ENCODE measurements around a stretch of chr1.

GRCh38 chr1:225693961-225694651, 41.2 kb upstream of the ENAH start:
- PRO-cap, 2 experiments, result peak in 1 of 2 experiments; most common plus-strand start chr1:225694409 (in 1); most common minus-strand start chr1:225694260 (in 1)
- RAMPAGE, long total RNA, 5 experiments, result no peak in any of the 5 experiments

DNA sequence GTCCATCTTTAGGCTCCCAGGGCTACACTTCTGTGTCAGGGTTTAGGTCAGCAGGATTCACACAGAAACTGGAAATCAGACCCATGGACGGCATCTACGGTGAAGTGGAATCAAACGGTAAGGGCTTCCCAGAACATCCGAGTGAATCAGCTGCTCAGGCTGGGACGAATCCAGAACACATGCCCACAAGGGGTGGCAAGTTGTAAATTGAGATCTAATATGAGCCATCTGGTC, 10.8 kb upstream of the SRP9 start:
- PRO-cap, 2 experiments, result no peak in any of the 2 experiments
- RAMPAGE, long total RNA, 5 experiments, result no peak in any of the 5 experiments

GRCh38 chr1:225777974-225778761, 542 bp downstream of the SRP9 start:
- PRO-cap, 2 experiments, result peak in 2 of 2 experiments; most common minus-strand start chr1:225778269 (in 2)
- RAMPAGE, long total RNA, 5 experiments, result no peak in any of the 5 experiments

DNA sequence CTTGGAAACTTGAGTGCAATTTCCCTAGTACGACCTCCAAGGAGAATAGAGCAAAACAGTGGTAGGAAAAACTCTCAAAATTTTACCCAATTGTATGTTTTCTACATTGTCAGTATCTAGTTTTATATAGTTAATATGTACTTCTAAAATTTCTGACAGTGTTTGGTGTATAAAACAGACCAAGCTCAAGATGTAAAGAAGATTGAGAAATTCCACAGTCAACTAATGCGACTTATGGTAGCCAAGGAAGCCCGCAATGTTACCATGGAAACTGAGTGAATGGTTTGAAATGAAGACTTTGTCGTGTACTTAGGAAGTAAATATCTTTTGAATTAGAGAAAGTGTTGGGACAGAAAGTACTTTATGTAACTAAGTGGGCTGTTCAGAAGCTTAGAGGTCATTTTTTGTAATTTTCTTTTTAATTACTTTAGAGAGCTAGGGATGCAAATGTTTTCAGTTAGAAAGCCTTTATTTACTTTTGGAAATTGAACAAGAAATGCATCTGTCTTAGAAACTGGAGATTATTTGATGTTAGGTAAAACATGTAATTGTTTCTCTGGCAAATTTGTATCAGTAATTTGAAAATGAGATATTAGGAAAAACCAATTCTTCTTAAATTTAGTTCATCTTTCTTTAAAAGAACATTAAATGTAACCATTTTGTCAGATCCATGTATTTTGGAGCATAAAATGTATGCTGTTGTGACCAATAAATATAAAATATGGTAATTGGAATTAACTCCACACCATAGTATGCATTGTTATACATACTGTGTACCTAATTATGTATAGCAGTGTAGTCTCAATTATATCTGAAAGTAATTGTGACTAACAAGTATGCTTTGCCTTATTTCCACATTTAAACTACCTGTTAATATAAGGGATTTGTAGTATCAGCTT, 11.7 kb downstream of the SRP9 start:
- PRO-cap, 2 experiments, result no peak in any of the 2 experiments
- RAMPAGE, long total RNA, 5 experiments, result no peak in any of the 5 experiments

DNA sequence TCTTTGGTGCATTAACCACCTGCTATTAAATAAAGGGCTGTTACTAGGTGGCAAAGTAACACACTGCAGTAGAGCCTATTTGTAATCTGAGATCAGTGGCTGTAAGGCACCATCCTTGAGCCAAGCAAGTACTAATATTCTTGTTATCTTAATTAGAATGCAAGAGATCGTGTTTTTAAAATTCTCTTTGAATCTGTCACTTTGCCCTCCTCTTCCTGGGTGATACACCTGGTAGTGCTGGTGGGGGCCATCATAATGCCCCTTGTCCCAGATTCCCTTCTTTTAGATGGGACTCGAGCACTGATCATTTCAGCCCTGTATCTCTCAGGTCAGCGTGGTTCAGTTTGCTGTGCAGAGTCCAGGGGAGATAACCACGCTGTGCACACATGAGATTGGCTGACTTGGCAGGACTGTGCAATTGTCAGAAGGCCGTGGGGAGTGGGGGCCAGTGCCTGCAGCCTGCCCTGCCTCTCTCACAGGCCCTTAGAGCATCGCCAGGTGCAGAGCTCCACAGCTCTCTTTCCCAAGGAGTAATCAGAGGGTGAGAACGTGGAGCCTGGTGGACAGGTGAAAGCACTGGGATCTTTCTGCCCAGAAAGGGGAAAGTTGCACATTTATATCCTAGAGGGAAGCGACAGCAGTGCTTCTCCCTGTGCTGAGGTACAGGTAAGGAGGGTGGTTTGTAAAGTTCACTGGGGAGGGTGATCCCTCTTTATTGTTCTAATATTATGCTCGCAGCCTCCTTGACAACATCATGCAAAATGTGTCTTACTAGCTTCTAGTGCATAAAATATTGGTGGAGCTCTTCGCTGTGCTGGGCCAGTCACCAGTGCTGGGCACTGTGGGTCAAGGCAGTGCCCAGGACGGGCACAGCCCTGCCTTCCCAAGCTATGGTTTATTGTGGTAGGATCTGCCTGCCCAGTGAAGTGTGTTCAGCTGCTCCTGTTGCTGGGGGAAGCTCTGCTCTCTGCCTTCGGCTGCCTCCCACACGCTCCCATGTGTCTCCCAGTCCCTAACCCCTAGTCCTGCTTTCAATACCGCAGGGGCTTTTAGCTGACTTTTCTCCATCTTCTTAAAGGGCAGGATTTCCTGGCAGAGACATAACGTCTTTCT, 15.3 kb downstream of the EPHX1 start:
- PRO-cap, 2 experiments, result no peak in any of the 2 experiments
- RAMPAGE, long total RNA, 5 experiments, result no peak in any of the 5 experiments

DNA sequence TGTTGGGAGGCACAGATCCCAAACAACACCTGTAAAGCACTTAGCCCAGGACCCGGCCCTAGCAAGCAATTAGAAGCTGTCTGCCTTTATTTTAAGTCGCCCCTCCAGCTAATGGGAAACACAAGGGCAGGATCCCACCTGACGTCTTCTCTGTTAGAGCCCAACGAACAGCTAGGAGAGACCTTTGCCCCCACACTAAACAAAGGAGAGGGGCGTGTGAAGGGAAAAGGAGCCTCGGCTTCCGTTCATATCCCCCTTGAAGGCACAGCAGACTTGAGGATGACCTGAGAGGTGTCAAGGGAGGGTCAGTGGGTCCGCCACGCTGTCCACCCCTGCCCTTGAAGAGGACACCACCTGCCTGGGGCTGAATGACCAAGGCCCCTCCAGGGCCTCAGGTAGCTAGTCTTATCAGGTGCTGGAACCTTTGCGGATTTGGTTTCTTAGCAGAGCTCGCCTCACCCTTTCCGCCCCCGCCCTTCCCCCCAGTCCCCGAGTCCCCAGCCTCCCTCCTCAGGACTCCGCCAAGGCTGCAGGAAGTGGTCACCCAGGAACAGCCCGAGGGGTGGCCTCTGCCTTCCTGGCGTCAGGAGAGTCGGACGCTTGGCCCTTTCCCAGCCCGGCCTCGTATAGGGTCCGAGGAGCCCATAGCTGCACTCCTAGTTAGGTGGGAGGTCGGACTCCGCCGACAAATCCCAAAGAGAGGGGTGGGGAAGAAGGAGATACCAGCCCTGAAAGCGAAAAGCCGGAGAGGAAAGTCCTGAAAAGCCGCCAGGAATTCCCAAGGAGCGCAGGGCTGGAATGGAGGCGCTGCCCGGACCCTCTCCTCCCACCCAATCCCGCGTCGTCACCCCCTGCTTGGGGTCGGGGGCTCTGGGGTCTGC, 615 bp downstream of the TMEM63A start:
- PRO-cap, 2 experiments, result peak in 1 of 2 experiments; most common plus-strand start position 513 of the sequence (in 1)
- RAMPAGE, long total RNA, 5 experiments, result no peak in any of the 5 experiments

DNA sequence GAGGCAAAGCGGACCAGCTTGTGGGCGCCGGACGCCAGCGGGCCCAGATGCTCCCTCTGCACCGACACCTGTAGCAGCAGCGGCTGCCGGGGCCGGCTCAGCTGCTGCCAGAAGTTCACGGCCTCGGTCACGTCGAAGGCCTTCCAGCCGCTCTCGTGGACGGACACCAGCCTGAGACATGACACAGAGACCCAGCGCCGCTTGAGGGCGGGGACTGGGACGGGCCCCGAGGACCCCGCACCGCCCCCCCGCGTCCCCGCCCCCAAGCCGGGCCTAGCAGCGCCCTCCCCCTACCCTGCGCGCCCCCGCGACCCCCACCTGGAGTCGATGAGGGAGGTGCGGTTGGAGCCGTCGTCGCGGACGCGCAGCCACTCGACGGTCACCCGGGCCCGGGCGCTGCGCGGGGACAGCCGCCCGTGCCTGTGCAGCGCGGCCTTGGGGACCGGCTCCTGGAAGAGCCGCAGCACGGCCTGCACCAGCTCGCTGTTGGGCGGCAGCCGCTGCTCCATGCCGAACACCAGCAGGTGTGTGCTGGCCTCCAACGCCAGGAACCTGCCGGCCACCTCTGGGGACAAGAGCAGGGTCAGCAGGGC, 1.4 kb downstream of the LEFTY1 start:
- PRO-cap, 2 experiments, result no peak in any of the 2 experiments
- RAMPAGE, long total RNA, 5 experiments, result no peak in any of the 5 experiments

DNA sequence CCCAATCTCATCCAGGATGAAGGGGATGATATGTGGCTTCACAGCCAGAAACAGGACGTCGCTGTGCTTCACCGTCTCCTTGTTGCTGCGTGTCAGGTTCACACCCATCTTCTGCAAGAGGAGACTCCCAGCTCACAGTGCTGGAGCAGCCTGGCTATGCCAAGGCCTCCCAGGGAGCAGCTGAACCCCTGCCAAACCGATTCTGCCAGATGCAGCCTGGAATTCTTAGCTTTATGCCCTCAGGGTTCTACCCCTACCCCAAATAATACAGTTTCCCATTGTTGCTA, 1.8 kb downstream of the PYCR2 start:
- PRO-cap, 2 experiments, result no peak in any of the 2 experiments
- RAMPAGE, long total RNA, 5 experiments, result no peak in any of the 5 experiments

DNA sequence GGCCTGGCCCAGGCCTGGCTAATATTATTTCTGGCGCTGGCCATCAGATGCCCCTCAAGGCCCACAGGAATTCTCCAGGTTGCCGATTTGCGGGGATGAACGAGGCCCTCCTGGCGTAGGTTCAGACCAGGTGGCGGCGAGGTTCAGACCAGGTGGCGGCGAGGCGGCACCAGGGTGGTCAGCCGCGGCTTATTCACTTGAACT, 425 bp upstream of the PYCR2 start:
- PRO-cap, 2 experiments, result peak in 1 of 2 experiments; most common plus-strand start position 124 of the sequence (in 1)
- RAMPAGE, long total RNA, 5 experiments, result no peak in any of the 5 experiments

GRCh38 chr1:225977249-225978267, 21.6 kb downstream of the SDE2 start:
- PRO-cap, 2 experiments, result no peak in any of the 2 experiments
- RAMPAGE, long total RNA, 5 experiments, result no peak in any of the 5 experiments

- PRO-cap, 2 experiments, result no peak in any of the 2 experiments
- RAMPAGE, long total RNA, 5 experiments, result no peak in any of the 5 experiments
These were observed 439 bp downstream of the SDE2 start for GRCh38 chr1:225998576-225999231.

- PRO-cap, 2 experiments, result peak in 2 of 2 experiments; most common plus-strand start chr1:226110173 (in 1); most common minus-strand start chr1:226110207 (in 2)
- RAMPAGE, long total RNA, 5 experiments, result no peak in any of the 5 experiments
These were observed 47.5 kb downstream of the H3-3A start for GRCh38 chr1:226110069-226110346.

DNA sequence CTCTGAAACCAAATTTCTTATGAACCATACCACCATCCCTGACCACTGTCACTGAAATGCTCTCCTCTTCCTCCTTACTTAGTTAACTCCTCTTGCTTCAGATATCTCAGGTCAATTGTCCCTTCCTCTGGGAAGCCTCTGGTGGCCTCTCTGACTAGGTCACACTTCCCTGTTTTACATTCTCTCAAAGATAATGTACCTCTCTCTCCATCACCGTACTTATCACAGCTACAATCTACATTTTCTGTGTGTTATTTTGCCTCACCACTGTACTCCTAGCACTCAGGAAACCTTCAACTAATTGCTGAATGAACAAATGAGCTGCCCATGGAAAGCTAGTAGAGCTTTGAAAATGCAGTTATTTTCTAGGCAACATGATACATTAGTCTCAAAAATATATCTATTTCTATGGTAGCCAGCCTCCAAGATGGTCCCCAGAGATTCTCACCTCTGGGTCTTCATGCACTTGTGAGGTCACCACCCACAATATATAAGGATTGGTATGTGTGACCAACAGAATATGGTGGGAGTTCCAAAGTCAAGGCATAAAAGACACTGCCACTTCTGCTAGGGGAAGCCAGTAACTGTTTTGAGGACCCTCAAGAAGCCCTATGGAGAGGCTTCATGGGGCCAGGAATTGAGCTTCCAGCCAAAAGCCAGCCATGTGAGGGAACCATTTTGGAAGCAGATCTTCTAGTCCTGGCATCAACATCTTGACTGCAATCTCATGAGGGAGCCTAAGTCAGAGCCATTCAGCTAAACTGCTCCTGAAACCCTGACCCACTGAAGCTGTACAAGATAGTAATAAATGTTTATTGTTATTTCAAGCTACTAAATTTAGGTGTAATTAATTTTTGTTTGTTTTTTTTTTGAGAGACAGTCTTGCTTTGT, 32.9 kb downstream of the ACBD3 start:
- PRO-cap, 2 experiments, result no peak in any of the 2 experiments
- RAMPAGE, long total RNA, 5 experiments, result no peak in any of the 5 experiments

DNA sequence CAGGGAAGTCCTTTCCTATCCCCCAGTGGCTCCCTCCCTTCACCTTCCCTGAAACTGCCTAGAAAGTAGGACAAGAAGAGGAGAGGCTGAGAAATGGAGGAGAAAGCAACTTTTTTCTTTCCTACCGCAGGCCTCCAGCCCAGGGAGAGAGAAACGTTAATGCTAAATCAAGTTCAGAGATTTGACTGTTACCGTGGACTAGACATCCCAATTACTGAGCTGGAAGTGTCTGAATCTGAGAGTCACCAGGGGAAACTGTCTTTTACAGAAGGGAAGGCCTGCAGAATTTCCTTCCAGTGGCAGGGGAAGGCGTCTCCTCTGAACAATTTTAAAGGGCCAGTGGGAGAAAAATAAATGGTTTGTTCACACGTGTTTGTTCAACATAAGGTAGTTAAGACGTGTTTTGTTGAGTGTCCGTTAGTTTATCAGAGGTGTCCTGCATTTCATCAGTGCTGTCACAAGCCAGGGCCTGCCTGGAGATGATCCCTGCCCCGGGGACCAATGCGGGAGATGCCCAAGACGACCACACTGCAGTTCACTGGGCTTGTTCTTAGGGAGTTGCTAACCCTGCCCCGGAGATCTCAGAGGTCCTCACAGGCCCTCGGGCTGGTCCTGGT, 44.6 kb upstream of the LIN9 start:
- PRO-cap, 2 experiments, result no peak in any of the 2 experiments
- RAMPAGE, long total RNA, 5 experiments, result no peak in any of the 5 experiments

GRCh38 chr1:226589030-226589485, 40.5 kb downstream of the STUM start:
- PRO-cap, 2 experiments, result no peak in any of the 2 experiments
- RAMPAGE, long total RNA, 5 experiments, result no peak in any of the 5 experiments

- PRO-cap, 2 experiments, result no peak in any of the 2 experiments
- RAMPAGE, long total RNA, 5 experiments, result no peak in any of the 5 experiments
These were observed 84.2 kb downstream of the STUM start for GRCh38 chr1:226632244-226633599.

DNA sequence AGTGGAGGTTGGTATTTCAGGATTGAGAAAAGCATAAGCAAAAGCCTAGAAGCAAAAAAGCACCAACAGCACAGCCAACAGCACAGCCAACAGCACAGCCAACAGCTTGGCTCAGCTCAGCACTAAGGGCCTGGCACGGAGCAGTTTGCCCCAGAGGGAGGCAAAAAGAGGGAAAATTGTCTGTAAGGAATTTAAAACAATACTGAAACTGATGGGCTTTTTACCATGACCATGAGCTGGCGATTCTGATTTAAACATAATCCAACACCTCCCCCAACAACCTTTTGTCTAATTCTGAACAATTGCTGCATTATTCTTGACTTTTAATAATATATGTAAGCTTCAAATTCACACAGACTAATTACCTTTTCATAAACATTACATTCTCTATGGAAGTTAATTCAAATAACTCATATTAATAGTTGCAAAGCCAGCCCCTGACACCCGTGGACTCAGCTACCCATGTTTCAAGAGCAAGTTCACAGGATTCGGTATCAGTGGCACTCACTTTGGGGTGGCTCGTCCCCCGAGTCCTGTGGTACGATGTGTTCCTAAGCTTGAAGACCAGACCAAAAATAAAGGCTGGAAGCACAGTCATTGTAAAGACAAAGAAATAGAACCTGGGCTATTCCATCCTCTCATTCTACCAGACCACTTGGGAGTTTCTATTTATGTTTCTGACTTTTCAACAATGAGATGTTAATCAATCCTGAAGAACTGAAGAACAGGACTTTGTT, 71.0 kb downstream of the ITPKB start:
- PRO-cap, 2 experiments, result no peak in any of the 2 experiments
- RAMPAGE, long total RNA, 5 experiments, result no peak in any of the 5 experiments

- PRO-cap, 2 experiments, result no peak in any of the 2 experiments
- RAMPAGE, long total RNA, 5 experiments, result no peak in any of the 5 experiments
These were observed 41.2 kb downstream of the ITPKB start for GRCh38 chr1:226697751-226698351.

DNA sequence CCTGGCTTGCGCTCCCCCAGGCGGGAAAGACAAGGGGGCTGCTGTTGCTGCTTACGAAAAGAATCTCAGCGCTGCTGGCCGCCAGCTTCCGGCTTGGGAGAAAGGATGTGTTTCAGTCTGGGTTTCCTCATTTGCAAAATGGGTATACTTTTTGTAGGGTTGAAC, 35.5 kb downstream of the ITPKB start:
- PRO-cap, 2 experiments, result no peak in any of the 2 experiments
- RAMPAGE, long total RNA, 5 experiments, result no peak in any of the 5 experiments

- PRO-cap, 2 experiments, result no peak in any of the 2 experiments
- RAMPAGE, long total RNA, 5 experiments, result no peak in any of the 5 experiments
These were observed 45.0 kb upstream of the ITPKB start for GRCh38 chr1:226783815-226784657.